ENCODE measurements around a stretch of chr11.

DNA sequence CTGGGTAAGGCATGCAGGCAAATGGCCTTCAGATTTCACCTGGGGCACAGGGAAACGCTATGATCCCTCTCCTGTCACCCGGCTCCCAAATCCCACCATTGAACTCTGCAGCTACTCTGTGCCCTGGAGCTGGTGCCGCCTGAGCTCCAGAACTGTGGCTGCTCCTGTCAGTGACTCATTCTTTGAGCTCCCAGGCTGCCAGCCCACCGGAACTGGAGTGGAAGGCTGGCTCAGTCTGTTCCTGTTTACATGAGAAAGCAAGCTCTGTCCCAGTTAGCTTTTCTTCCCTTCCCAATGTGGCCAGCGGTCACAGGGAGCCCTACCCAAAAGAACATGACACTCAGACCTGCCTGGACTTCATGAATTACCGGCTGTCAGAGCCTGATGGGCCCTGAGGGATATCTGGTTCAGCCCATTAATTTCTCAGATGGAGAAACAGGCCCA lies 23.7 kb upstream of the IGSF22 start:
- RRBS: no CpG with 5 or more reads among the region's 6 CpGs

DNA sequence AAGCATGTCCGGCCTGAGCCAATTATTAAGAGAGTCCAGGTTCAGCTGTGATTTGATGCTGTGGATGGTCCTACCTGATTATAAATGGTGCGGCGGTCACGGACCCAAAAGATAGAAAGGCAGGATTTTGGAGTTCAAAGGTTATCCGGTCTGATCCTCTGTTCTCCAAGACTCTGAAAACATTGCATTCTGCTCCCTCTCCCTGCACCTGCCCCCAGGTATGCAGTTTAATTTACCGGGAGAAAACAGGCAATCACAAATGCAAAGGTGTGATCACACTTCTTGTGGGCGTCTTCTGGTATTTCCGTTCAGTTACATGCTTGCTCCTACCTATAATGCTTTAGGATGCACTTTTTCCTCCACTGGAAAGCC lies 15.7 kb downstream of the PTPN5 start:
- RRBS: 56% methylated on average over 2 of the region's 8 CpGs

DNA sequence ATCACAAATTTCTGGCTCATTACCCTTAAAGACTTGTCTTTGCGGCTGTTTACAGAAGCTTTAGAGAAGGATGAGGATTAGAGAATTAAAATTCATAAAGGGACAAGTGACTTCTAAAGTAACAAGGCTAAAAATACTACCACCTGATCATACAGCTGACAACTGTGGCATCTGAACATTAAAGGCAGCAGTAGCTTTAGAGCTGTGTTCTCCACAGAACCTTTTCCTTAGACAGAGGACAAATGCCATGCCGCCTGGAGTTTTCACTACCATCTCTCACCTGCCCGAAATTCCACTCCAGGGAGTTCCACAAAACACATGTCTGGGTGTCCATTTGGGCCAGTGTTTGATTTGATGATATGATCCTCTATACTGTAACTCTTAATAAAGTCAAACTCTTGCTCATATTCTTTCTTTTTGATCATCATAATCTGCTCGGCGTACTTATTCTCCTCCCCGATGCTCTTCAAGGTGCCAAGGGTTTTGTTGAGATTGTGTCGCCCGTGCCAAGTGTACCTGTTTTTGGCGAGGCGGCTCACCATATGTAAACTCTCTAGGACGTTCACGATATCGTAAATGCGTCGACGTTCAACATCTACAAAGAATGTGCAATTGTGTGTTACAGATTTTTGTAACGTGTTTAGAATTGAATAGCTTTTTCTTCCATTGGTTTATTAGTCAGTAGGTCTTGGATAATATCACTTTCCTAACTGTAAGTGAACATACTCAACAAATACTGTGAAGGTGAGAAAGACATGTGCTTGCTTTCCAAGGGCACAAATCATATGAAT lies 6.1 kb downstream of the E2F8 start:
- RRBS: no CpG with 5 or more reads among the region's 17 CpGs

DNA sequence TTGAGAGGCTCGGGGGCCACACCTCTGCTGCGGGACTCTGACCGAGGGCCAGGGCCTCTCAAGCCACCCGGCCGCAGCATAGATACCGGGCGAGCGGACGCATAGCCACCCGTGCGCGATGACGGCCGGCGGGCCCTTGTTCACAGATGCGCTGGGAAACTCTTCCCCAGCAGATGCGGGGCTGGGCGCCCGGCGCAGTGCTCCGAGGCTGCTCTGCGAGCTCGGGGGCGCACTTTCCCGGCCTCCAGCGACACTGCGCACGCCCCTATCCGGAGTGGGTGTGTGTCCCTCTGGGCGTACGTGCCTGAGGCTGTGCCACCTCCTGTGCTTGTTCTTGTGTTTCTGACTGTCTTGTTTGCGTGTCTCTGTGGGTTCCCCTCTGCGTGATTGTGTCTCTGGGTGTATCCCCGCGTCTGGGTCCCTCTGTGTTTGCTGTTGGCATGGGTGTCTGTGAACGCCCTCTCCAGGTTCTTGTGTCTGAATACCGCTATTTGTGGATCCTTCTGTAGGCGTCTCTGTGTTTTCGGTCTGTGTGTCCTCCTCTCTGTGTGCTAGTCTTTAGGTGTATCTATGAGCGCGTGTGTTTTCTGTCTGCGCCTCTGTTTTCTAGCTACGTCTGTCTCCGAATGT lies 104.9 kb upstream of the E2F8 start:
- RRBS: 3% methylated on average over 23 of the region's 44 CpGs

GRCh38 chr11:19370433-19370909 lies 129.7 kb upstream of the E2F8 start:
- RRBS: no CpG with 5 or more reads among the region's 4 CpGs

DNA sequence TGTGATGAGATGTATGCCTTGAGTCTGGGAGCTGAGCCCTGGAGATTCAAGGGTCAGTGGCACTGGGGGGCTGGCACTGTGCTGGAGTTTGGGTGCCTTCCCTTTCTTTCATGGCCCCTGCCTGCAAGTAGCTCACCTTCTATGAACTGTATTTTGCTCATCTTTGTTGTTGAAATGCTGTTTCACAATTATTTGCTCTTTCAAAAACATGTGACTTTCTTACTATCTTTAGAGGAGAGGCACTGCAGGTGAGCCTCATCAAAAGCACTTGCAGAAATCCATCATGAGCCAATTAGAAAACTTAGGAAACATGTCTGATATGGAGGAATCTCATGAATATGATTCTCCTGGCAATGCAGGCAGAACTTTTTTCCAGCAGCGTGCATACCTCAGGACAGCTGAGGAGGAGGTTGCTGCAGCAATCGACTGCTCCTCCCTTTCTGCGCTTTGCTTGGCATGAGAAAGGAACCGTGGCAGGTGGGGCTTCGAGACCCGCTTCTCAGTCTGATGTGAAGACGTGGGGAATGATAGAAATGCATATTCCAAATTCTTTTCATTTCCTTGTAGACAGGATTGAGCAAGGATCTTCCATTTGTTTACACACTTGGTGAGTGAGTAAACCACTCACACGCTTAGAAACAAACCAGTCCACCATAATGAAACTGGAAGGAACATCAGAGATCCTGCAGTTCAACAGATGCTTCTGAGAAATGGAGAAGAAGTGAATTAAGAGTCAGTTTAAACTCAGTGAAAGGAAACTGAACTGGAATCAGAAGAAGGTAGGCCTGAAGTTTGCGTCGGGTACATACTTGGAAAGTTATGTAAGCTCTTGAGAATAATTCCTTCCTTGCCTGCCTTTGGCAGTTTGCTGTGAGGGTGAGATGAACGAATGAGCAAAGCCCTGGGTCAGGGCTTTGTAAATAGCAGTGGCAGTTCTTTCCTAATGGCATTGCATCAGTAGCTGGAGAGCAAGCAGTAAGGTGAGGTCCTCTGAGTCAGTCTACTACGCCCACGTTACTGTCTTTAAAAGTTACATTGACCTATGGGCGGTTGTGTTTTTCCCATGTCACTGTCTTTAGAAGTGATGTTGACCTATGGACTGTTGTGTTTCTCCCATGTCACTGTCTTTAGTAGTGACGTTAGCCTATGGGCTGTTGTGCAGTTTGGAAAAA lies 178.7 kb upstream of the E2F8 start:
- RRBS: no CpG with 5 or more reads among the region's 15 CpGs

- RRBS: no CpG with 5 or more reads among the region's 11 CpGs
Measured at GRCh38 chr11:19474819-19475769, 234.3 kb upstream of the E2F8 start.

GRCh38 chr11:19524015-19524920 lies 188.4 kb upstream of the NAV2 start:
- RRBS: no CpG with 5 or more reads among the region's 9 CpGs

DNA sequence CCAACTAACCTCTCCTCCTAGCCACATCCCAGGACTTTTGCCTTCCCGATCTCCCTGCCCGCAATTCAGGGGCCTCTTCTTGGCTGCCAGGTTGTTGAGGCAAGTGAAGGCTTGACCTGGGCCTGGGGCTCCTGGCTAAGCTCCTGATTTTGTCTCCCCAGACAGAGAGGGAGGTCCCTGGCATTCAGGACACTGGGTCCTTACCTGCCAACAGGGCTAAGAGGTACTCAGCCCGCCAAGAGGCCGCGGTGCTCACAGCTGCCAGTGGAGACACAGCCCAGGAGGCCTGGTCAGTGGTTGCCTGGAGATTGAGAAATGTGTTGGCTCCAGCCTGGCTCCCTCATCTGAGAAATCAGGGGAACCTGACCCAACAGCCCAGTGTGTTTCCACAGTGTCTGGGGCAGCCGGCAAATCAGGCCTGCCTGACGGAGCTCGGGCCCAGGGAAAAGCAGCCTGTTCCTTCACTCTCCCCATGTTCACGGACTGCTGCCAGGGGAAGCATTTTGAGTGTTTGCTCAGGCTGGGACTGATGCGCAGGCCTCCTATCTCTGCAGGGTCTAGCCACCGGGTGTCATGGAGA lies 79.4 kb upstream of the NAV2 start:
- RRBS: no CpG with 5 or more reads among the region's 11 CpGs

- RRBS: no CpG with 5 or more reads among the region's 13 CpGs
Measured at GRCh38 chr11:19680117-19680840, 32.4 kb upstream of the NAV2 start.

DNA sequence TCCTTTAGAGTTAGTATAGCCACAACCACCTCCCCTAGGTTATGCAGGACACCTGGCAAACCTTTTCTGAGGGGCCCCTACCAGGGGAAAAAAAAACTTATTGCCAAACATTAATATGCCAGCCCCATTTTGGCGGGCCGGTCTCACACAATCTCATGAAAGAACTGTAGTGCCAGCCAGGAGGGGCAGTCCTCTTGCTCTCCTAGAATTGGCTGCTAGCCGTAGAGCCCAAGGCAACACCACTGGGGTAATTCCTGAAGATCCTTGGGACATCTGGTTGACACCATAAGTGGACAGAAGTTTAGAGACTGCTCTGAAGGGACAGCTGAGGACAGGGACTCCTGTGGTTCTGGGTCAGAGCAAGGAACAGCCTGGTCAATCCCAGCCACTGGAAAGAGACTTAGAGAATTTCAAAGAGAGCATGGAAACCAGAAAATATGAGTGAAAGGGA lies 24.2 kb downstream of the NAV2 start:
- RRBS: no CpG with 5 or more reads among the region's 3 CpGs

DNA sequence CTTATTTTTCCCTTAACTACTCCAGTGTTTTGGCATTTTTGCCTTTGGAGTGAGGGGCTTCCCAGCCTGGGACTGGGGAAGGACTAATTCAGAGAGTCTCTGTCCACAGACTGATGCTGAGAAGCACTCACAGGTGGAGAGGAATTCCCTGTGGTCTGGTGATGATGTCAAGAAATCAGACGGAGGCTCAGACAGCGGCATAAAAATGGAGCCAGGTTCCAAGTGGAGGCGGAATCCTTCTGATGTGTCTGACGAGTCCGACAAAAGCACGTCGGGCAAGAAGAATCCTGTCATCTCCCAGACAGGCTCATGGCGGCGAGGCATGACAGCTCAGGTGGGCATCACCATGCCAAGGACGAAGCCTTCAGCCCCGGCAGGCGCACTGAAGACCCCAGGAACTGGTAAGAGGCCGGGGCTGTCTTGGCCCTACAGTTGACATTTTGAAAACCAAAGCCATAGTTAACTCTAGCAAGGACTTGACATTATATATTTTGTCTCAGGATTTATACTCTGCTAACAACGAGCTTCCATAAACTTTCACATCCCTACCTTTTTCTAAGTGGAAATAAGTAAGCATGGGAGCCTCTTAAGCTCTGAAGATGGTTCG lies 116.3 kb downstream of the DBX1 start:
- RRBS: no CpG with 5 or more reads among the region's 15 CpGs

DNA sequence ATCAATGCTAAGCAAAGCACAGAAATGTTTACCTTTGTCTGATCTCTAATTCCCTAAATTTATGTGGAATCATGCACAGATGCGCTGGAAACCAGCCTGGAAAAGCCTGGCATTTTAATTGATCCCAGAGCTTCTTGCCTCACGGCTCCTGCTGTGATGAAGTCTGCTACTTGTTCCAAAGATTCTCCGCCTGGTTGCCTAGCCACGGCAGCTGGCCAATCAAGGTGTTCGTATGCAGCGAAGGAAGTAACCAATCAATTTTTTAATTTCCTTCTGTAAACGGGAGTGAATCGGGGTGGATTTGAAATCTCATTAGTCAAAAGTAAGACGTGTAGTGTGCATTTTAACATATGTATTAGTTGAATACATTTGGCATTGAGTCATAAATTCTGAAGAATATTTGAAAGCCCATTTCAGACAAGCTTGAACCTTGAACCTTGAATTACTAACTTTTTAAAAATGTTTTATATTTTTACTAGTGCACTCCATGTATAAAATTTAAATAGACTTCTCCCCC lies 133.7 kb downstream of the FANCF start:
- RRBS: no CpG with 5 or more reads among the region's 9 CpGs

DNA sequence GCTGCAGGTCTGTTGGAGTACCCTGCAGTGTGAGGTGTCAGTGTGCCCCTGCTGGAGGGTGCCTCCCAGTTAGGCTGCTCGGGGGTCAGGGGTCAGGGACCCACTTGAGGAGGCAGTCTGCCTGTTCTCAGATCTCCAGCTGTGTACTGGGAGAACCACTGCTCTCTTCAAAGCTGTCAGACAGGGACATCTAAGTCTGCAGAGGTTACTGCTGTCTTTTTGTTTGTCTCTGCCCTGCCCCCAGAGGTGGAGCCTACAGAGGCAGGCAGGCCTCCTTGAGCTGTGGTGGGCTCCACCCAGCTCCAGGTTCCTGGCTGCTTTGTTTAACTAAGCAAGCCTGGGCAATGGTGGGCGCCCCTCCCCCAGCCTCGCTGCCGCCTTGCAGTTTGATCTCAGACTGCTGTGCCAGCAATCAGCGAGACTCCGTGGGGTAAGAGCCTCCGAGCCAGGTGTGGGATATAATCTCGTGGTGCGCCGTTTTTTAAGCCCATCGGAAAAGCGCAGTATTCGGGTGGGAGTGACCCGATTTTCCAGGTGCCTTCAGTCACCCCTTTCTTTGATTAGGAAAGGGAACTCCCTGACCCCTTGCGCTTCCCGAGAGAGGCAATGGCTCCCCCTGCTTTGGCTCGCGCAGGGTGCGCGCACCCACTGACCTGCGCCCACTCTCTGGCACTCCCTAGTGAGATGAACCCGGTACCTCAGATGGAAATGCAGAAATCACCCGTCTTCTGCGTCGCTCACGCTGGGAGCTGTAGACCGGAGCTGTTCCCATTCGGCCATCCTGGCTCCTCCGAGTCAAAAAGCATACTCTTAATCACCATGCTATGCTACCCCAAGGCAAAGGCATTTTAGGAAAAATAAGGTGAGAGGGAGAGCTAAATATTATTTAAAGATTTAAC lies 97.0 kb downstream of the FANCF start:
- RRBS: no CpG with 5 or more reads among the region's 29 CpGs

DNA sequence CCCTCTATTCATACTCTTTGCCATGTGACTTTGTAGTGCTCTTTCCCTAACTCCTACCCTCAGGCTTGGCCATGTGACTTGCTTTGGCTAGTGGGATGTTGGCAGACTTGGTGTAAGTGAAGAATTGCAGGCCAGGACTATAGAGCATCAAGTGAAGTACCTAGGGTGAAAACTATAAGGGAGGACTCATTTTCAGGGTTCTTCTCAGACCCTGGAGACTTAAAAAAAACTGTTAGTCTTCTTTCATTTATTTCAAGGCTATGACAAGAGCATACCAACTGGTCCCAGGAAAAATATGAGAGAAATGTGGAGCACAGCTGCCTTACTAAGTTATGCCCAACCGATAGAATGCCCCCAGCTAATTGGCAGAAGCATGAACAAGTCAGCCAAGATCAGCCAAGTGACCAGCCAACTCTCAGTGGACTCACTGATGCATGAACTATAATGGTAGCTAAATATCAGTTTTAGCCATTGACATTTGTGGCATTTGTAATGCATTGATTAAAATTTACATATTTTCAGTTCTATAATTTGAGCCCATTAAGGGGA lies 81.0 kb downstream of the FANCF start:
- RRBS: no CpG with 5 or more reads among the region's 1 CpG

DNA sequence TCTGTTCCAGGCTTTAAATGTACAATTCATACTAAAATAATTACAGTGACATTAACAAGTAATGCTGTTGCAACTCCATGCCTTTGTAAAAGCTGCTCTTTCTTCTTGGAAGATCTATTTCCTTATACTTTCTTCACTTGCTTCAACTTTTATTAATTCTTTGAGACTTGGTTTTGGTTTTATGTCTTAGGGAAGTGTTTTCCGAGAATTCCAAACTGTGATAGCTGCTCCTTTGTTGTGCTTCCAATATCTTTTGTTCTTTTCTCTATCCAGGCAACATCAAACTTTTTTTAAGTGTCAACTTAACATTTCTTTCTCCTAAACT lies 120.9 kb upstream of the CCDC179 start:
- RRBS: no CpG with 5 or more reads among the region's 1 CpG

GRCh38 chr11:24739643-24740064 lies 242.8 kb downstream of the LUZP2 start:
- RRBS: no CpG with 5 or more reads among the region's 5 CpGs

- RRBS: no CpG with 5 or more reads among the region's 36 CpGs
Measured at GRCh38 chr11:27219412-27220337, 143.3 kb downstream of the CCDC34 start.

GRCh38 chr11:27381080-27381516 lies 18.1 kb upstream of the CCDC34 start:
- RRBS: no CpG with 5 or more reads among the region's 3 CpGs

Data from renal cortical epithelial cell (primary cell).